H1 (cell line): ENCODE measurements around a stretch of chr18.

DNA sequence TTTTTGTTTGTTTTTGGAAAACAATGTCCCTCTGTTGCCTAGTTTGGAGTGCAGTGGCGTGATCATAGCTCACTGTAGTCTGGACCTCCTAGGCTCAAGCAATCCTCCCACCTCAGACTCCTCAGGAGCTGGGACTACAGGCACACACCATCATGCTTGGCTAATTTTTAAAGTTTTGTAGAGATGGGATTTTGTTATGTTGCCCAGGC is 7.2 kb upstream of the POLI start:
- RRBS, result no CpG with 5 or more reads among the region's 1 CpG
CAGE:
- cytosol, long polyA plus RNA, result no peak
- long polyA plus RNA, result no peak
- nucleus, long polyA plus RNA, result no peak

DNA sequence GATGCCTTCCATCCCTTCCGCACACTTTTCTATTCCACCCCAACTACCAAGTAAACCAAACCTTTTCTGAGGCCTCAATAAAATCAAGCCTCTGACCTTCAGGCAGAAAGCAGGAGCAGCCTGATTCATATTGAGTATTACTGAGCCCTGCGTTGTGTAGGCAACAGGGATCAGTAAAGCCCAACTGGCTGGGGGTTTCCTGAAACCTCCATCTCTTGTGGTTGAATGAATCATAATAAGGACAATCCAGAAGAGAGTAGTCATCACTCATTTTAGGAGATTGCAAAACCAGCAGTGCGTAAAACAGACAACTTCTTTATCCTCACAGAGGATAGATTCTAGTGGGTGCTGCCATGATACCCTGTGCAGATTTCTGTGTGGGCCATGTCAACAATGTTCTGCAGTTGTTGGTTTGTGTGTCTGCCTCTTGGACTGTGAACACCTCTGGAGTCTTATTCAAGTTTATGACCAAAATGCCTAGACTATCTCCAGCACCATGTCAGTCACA is 52.0 kb upstream of the RAB27B start:
- RRBS, result no CpG with 5 or more reads among the region's 3 CpGs
CAGE:
- cytosol, long polyA plus RNA, result no peak
- long polyA plus RNA, result no peak
- nucleus, long polyA plus RNA, result no peak

DNA sequence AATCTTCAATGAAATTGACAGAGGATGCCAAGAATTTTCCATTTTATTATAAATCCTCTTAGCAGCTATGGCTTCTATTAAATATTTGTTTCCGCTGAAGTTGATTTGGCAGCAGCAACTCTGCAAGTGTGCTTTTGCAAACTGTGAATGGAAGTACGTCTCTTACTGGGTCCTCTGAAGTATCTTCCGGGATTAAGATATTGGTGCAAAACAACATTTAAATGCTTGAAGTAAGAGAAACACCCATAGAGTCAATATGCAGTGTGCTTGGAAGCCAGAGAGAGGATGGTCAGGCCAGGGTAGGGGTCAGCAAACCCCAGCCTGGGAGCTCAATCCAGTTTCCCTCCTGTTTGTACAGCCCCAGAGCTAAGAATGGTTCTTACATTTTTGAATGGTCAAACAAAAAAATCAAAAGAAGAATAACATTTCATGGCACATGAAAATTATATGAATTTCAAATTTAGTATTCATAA is 13.6 kb downstream of the CCDC68 start:
- RRBS, result no CpG with 5 or more reads among the region's 3 CpGs
CAGE:
- cytosol, long polyA plus RNA, result no peak
- long polyA plus RNA, result no peak
- nucleus, long polyA plus RNA, result no peak

GRCh38 chr18:55243650-55244472 is 284.6 kb upstream of the CCDC68 start:
- RRBS, result no CpG with 5 or more reads among the region's 9 CpGs
CAGE:
- cytosol, long polyA plus RNA, result no peak
- long polyA plus RNA, result no peak
- nucleus, long polyA plus RNA, result no peak

DNA sequence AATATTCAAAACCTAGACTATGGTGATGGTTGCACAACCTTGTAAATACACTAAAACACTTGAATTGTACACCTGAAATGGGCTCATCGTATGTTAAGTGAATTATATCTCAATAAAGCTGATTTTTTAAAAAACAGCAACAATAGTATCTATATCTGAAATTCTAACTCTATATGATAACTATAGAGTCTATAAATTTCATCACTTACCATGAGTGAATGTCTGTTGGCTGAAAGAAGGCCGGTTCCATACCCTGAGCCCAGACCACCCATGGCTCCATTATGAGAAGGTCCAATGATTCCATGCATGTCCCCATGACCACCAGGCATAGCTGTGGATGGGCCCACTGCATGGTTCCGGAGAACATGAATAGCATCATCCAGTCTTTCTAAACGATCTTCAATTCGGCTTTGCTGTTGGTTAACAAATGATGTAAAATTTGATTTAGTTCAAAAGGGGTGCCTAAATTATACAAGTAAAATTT is 295.1 kb upstream of the CCDC68 start:
- RRBS, result no CpG with 5 or more reads among the region's 5 CpGs
CAGE:
- cytosol, long polyA plus RNA, result no peak
- long polyA plus RNA, result no peak
- nucleus, long polyA plus RNA, result no peak

DNA sequence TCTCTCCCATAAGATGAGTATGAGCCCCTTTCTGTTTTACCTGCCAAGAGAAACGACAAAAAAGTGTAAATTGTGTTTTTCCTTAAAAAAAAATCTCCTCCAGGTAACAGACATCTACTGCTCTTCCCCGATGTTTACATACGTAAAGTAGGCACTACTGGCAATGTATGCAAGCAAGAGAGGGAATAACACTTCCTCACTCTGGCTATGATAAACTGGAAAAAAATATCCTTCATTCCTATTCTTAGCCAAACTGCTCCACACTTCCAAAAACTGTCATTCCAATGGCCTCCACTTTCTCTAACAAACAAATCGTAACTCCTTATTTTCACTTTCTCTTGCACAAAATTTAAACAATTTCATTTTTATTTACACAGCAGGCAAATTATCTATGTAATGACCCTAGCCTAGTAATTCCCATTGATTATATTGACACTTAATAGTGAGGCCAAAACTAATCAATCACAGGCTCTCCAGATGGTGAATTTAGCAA is 184.5 kb downstream of the TCF4 start:
- RRBS, result no CpG with 5 or more reads among the region's 4 CpGs
CAGE:
- cytosol, long polyA plus RNA, result no peak
- long polyA plus RNA, result no peak
- nucleus, long polyA plus RNA, result no peak

GRCh38 chr18:55408196-55408565 is 179.8 kb downstream of the TCF4 start:
- RRBS, result no CpG with 5 or more reads among the region's 3 CpGs
CAGE:
- cytosol, long polyA plus RNA, result no peak
- long polyA plus RNA, result no peak
- nucleus, long polyA plus RNA, result no peak

GRCh38 chr18:55585651-55586306 is 2.2 kb downstream of the TCF4 start:
- RRBS, result no CpG with 5 or more reads among the region's 10 CpGs
CAGE:
- cytosol, long polyA plus RNA, result no peak
- long polyA plus RNA, result no peak
- nucleus, long polyA plus RNA, result start-site peak on the minus strand at chr18:55586074-55586122, 36 reads

DNA sequence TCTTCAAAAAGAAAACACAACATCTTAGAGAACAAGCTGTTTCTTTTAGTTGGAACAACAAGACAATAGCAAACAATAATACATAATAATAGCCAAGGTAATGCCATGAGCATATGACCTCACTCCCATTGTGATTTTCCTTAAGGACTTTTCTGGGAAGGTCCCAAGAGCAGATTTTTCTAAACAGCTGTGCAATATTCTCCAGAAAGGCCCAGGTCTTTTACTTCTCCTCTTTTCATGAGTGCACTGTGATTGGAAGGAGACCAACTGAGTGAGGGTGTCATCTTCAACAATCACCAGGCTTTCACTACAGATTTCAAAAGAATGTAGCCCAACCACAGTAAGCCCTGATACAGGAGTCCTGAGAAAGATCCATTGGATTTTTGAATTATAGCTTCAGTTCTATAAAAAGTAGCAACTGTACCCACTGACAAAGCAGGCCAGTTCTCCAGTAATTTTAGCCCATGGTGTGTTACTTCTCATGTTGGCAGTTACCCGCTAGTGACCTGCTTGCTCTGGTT is 144.4 kb upstream of the TCF4 start:
- RRBS, result no CpG with 5 or more reads among the region's 1 CpG
CAGE:
- cytosol, long polyA plus RNA, result no peak
- long polyA plus RNA, result no peak
- nucleus, long polyA plus RNA, result no peak

DNA sequence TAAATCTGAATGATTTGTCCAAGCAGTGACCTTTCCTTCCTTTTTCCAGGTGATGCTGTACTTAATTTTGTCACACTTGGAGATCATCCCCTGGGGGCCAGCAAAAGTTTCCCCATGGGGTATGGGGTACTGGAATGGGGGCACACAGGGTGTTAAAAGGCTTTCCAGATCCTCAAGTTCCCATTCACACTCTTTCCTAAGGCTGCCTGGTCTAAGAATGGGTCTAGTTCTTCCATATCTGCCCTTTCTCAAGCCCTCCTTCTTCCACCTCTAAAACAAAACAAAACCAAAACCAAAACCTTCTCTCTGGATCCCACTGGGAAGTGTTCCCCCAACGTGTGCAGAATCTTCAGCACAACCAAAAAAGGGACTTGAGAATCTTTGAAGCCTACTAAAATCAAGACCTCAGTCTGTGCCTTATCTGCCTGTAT is 207.1 kb upstream of the TCF4 start:
- RRBS, result no CpG with 5 or more reads among the region's 1 CpG
CAGE:
- cytosol, long polyA plus RNA, result no peak
- long polyA plus RNA, result no peak
- nucleus, long polyA plus RNA, result no peak

CAGE:
- cytosol, long polyA plus RNA, result no peak
- long polyA plus RNA, result no peak
- nucleus, long polyA plus RNA, result no peak
These were observed 480.2 kb upstream of the TCF4 start for GRCh38 chr18:56068307-56068506.

GRCh38 chr18:56576858-56577265 is 61.5 kb downstream of the TXNL1 start:
- RRBS, result no CpG with 5 or more reads among the region's 12 CpGs
CAGE:
- cytosol, long polyA plus RNA, result no peak
- long polyA plus RNA, result no peak
- nucleus, long polyA plus RNA, result no peak

DNA sequence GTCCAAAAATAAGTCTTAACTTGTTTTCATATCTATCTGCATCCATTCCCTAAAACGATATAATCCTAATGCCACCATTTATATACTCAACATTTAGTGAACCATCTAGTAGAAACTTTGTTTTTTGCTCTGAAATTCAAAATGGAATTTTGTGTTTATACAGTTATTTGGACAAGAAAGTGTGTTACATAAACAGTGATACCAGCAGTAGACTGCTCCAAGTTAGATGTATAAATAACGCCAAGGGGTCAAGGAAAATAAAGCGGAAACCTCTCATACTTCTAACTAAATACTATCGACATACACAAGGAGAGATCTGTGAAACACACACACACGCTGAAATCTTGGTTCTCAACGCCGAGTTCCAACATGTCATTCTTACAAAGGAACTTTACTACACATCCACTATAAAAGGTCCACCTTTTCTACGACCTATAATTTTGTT is 1.2 kb downstream of the TXNL1 start:
- RRBS, result no CpG with 5 or more reads among the region's 8 CpGs
CAGE:
- cytosol, long polyA plus RNA, result no peak
- long polyA plus RNA, result no peak
- nucleus, long polyA plus RNA, result no peak

DNA sequence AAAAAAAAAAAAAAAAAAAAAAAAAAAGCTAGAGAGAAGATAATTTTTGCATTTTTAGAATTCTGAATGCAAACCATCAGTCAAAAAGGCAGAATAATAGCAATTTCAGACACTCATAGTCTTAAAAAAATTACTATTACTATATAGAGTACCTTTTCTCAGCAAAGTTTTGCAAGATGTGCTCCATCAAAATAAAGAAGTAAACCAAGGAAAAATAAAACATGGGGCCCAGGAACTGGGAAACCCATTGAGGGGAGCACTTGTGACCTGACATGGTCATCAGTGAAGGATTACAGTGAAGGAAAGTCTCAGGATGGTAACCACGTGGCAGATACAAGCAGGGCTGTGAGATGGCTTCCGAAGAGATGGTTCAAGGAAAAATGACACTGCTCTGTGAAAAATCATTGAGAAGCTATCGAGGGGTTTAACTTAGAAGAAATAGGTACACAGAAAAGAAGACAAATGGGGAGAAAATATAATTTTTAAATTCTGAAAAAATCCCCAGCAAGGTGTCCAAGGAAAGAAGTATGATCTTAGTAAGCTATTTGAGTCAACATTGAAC is 121.0 kb downstream of the WDR7 start:
- RRBS, result no CpG with 5 or more reads among the region's 3 CpGs
CAGE:
- cytosol, long polyA plus RNA, result no peak
- long polyA plus RNA, result no peak
- nucleus, long polyA plus RNA, result no peak

GRCh38 chr18:57121325-57122321 is 25.3 kb upstream of the BOD1L2 start:
- RRBS, result 3% methylated on average over 6 of the region's 42 CpGs
CAGE:
- cytosol, long polyA plus RNA, result no peak
- long polyA plus RNA, result no peak
- nucleus, long polyA plus RNA, result no peak

- RRBS, result no CpG with 5 or more reads among the region's 3 CpGs
CAGE:
- cytosol, long polyA plus RNA, result no peak
- long polyA plus RNA, result no peak
- nucleus, long polyA plus RNA, result no peak
These were observed 9.3 kb upstream of the BOD1L2 start for GRCh38 chr18:57137570-57138018.

GRCh38 chr18:57258507-57258806 is 93.9 kb upstream of the ST8SIA3 start:
- RRBS, result no CpG with 5 or more reads among the region's 3 CpGs
CAGE:
- cytosol, long polyA plus RNA, result no peak
- long polyA plus RNA, result no peak
- nucleus, long polyA plus RNA, result no peak

DNA sequence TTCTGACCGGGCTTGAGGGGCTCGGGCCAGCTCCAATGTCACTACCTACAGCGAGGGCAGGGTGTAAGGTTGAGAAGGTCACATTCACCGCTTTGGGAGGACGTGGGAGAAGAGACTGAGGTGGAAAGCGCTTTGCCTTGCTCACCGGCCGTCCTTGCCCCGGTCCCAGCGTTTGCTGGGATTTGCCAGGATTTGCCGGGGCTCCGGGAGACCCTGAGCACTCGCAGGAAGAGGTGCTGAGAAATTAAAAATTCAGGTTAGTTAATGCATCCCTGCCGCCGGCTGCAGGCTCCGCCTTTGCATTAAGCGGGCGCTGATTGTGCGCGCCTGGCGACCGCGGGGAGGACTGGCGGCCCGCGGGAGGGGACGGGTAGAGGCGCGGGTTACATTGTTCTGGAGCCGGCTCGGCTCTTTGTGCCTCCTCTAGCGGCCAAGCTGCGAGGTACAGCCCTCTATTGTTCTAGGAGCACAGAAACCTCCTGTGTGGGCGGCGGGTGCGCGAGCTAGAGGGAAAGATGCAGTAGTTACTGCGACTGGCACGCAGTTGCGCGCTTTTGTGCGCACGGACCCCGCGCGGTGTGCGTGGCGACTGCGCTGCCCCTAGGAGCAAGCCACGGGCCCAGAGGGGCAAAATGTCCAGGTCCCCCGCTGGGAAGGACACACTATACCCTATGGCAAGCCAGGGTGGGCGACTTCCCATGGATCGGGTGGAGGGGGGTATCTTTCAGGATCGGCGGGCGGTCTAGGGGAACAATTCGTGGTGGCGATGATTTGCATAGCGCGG is 2.6 kb downstream of the ONECUT2 start:
- RRBS, result 1% methylated on average over 7 of the region's 60 CpGs
CAGE:
- cytosol, long polyA plus RNA, result no peak
- long polyA plus RNA, result no peak
- nucleus, long polyA plus RNA, result no peak

GRCh38 chr18:57734919-57735664 is 68.0 kb downstream of the ATP8B1 start:
- RRBS, result no CpG with 5 or more reads among the region's 23 CpGs
CAGE:
- cytosol, long polyA plus RNA, result no peak
- long polyA plus RNA, result no peak
- nucleus, long polyA plus RNA, result no peak

- RRBS, result no CpG with 5 or more reads among the region's 9 CpGs
CAGE:
- cytosol, long polyA plus RNA, result no peak
- long polyA plus RNA, result no peak
- nucleus, long polyA plus RNA, result no peak
These were observed 13.9 kb downstream of the ATP8B1 start for GRCh38 chr18:57789234-57789660.